BE2C (cell line): Measurements from ENCODE around the genes LINGO1 and ACSBG1.

GRCh38 chr15:77481573-77482234, 61.0 kb downstream of the HMG20A start:
- RRBS = no CpG with 5 or more reads among the region's 2 CpGs

DNA sequence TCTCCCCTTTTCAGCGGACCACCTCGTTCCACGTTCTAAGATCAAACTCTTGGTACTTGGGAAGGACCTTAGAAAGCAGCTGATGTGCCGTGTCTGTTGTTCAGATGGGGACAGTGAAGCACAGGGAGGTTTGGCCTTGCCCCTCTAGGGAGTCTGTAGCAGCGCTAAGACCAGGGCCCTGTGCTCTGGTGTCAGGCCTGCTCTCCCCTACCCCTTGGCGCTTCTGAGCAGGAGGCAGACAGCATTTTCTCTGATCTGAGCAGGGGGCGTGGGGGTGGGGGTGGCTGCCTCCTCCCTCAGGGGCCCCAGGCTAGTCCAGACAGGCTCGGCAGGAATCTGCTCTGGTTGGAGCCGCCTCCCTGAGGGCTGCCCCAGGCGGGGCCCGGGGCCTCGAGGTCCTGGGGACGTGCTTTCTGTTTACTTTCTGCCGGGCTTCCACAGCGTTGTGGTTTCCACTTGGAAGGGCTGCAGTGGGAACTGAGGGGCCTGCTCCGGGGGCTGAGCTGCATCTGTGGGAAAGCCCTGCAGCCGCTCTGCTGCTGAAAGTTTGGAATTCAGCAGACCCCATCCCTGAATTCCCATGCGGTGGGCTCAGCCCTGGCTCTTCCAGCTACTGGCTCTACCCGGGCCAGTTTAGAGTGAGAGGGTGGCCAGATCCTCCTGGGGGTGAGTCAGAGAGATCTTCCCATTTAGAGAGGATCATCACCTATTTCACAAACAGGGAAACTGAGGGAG, 105.5 kb downstream of the LINGO1 start:
- RRBS = 20% methylated on average over 6 of the region's 19 CpGs

- RRBS = 11% methylated on average over 7 of the region's 35 CpGs
Observed at GRCh38 chr15:77542982-77544029, 89.4 kb downstream of the LINGO1 start.

GRCh38 chr15:77632577-77633448, at the start of gene LINGO1:
Gene LINGO1, minus strand, starts transcription at chr15:77632912.
- RRBS = under 1% methylated on average over 38 of the region's 110 CpGs

- RRBS = no CpG with 5 or more reads among the region's 17 CpGs
Observed at GRCh38 chr15:77782025-77782549, 149.4 kb upstream of the LINGO1 start.

GRCh38 chr15:77943904-77944811, 133.4 kb downstream of the TBC1D2B start:
- RRBS = 37% methylated on average over 6 of the region's 46 CpGs

GRCh38 chr15:78023307-78023918, 54.1 kb downstream of the TBC1D2B start:
- RRBS = no CpG with 5 or more reads among the region's 4 CpGs

- RRBS = no CpG with 5 or more reads among the region's 6 CpGs
Observed at GRCh38 chr15:78066002-78066753, 11.3 kb downstream of the TBC1D2B start.

DNA sequence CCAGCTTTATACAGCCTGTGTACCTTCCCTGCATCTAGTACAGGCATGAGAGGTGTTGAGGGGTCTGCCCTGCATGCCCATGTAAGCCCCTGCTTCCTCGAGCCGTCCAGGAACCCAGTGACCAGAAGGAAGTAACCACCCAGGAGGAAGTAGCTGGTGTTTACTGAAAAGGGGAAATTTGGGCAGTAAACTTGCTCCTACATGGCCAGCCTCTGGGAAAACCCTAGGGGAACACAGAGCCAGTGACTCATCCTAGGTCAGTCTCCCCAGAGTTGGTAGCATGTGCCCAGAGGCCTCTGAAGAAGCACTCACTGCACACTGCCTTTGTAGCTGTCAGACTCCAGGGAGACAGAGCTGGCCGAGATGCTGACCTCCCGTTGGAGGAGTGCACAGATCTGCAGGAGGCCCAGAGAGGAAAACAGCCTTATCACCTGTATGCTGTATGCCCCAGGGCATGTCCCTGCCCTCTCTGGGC, 4.9 kb upstream of the TBC1D2B start:
- RRBS = no CpG with 5 or more reads among the region's 4 CpGs

DNA sequence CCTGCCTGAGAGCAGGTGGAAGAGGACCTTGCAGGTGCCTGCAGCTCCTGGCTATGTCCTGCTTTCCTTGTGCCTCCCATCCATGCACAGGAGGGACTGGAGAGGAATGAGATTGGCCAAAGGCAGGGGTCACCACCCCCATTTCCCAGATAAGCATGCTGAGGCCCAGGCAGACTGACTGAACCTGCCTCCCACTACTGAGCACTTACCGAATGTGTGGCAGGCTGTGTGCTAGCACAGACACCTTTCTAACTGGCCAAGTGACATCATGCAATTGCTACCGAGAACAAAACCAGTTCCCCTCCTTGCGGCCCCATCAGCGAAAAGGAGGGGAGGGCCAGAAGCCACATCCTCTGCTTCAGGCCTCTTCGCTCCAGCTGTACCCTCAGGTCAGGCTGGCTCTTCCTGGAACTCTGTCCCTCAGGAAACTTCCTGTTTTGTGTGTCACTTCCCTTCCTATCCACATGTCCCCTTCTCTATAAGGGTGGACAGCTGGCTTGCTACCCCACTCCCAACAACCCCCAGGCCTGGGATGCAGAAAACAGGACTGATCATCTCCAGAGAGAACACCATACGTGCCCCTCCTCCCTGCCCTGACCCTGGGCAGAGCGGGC, 11.4 kb downstream of the SH2D7 start:
- RRBS = no CpG with 5 or more reads among the region's 7 CpGs

DNA sequence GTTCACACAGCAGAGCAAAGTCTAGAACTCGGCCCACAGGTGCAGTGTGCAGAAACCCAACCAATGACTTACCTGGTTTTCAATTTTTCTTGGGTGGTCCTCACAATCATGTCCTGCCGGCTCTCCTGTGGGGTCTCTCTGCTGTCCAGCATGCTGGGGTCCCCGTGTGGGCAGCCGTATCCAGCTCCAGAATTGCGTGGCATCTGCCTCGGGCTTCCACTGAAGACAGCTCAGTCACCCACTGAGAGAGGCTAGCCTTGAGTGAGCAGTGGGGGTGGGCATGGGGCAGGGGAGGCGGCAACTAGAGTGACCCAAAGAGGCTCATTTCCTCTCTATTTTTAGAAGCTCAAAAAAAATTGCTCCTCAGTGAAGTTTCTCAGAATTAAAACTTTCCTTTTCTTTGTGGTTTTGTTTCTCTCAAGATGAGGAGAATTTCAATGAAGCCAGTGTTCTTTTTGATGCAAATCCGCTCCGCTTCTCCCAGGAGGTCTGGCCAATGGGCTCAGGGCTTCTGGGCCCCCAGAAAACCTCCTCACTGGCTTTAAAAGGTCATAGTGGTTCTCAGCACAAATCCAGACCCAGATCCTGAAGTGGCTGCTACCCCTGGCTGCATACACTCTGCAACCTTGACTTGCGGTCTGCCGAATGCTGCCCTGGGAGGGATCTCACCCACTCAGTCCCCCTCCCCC, at the start of gene ACSBG1:
ACSBG1 (minus strand) TSS at position 267 of the 689 bp plus-strand sequence.
- RRBS = no CpG with 5 or more reads among the region's 11 CpGs

DNA sequence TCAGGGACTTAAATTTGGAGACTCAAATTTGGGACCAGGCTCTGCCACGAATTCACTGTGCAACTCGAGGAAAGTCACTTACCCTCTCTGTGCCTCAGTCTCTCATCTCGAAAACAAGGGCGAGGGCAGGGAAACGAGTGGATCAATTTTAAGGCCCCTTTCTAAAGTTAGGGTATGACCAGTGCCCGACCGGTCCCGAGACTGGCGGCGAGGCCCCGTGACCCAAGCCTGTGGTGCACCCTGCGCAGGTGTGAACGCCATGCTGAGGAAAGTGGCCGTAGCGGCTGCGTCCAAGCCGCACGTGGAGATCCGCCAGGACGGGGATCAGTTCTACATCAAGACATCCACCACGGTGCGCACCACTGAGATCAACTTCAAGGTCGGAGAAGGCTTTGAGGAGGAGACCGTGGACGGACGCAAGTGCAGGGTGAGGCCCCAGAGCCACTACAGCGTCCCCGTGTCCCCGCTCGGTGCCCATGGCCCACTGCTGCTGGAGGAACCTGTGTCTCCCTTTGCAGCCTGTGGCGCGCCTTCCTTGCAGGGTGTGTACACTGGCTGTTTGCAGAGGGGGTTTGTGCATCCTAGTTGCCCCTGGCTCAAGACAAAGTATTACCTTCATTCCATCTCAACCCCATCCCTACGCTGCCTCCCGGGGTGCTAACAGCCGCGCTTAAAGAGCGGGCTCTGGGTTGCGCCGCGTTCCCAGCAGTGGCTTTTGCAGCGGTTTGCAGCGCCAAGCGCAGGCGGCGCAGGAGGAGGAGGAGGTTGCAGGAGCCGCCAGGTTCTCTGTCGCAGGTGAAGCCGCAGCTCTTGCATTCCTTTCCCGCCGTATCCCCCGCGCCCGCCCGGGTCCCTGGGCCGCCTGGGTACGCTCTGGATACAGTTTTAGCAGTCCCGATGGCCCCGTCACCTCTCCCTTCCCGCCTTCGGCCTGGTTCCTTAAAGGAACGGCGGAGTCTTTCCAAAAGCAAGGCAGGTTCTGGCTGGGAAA, 937 bp downstream of the CRABP1 start:
- RRBS = no CpG with 5 or more reads among the region's 62 CpGs

DNA sequence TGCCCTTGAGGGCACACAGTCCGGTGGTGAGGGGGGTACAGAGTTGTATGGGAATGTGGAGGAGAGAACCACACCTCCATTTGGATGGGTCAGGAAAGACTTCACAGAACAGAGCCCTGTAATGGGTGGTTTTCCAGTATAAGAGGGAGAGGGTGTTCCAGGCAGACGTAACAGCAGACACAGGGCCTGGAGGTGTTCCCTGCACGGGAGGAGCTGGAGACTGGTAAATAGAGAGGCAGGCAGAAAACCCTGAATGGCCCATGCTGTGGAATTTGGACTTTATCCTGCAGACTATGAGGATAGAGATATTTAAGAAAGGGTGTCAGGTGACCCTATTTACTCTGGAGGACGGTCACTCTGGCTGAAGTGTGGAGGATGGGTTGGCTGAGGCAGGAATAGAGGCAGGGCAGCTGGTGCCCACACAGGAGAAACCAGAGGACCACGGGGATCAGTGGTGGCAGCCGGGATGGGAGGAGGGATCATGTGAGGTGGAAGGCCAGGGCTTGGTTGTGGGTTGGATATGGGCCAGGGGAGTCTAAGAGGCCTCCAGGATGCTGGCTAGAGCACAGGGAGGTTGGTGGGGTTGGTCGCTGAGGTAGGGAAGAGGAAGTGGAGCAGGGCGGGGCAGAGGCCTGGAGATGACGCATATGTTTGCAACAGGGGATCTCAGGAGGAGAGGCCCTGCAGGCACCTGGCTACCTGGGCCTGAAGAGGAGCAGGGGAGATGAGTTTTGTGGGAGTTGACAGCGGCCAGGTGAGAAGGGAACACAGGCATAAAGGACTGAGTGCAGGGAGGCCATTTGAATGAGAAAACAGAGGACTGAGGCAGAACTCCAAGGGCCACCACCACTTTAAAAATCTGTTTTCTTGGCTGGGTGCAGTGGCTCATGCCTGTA, 34.7 kb downstream of the CRABP1 start:
- RRBS = no CpG with 5 or more reads among the region's 10 CpGs

- RRBS = no CpG with 5 or more reads among the region's 11 CpGs
Observed at GRCh38 chr15:78454728-78455427, 16.9 kb downstream of the IREB2 start.

- RRBS = no CpG with 5 or more reads among the region's 4 CpGs
Observed at GRCh38 chr15:78541182-78541479, 887 bp downstream of the PSMA4 start.

DNA sequence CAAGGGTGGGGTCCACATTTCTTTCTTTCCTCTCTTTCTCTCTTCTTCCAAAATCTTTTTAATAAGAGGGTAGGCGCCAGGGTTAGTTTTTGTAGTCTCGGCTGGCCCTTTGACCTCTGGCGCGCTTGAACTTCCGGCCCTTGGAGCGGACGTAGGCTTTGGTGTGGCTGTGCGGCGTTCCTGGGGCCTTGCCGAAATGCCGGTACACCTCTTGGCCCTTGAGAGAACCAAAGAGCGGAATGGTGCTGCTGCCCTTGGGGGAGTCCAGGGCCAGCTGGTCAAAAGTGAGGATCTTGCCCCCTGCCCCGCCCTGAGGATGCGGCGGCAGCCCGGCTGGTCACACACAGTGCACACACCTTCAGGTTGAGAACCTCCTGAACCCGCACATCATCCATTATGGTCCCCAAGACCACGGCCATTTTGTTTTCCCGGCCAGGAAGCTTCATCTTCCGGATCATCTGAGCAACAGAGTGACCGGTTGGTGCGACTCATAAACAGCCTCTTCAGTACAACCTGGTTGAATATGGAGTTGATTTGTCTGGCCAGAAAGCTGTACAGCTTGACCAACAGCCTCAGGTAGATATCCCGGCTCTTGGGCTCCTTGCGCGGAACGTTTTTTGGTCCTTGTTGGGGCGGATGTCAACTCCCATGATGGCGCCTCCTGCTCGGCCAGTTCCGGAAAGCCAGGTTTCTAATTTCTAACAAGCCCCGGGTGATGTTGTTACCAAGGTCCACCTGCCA, 20.1 kb upstream of the CHRNB4 start:
- RRBS = 96% methylated on average over 8 of the region's 31 CpGs

DNA sequence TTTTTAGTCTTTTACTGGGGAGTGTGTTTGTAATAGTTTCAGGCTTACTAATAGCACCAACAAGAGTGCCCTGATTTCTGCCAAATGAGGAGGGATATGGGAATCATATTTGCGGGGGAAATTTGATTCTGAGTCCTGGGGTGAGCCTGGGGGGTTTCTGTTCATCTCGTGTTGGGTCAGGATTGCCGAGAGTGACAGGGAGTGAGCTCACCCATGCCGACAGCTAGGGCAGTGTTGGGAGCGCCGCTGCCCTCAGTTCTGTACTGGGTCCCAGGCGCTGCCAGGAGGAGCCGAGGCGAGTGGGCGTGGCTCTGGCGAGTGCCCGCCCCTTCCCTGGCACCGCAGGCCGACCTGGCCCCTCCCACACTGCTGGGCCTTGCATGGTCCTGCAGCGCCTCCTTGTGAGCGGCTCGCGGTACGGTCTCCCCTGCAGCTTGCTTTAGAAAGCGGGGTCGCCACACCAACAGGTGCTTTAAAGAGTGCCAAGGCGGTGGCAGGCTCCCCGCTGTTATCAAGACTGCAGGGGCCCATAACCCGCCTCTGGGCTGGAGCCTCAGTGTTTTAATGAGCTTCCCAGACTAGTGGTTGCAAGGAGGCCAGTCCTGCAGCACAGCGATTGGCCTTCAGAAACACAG, 60.3 kb downstream of the ADAMTS7 start:
- RRBS = no CpG with 5 or more reads among the region's 25 CpGs

GRCh38 chr15:78874814-78875721, 2.4 kb downstream of the MORF4L1 start:
- RRBS = no CpG with 5 or more reads among the region's 23 CpGs

GRCh38 chr15:78921689-78922701, 22.9 kb downstream of the CTSH start:
- RRBS = no CpG with 5 or more reads among the region's 28 CpGs

DNA sequence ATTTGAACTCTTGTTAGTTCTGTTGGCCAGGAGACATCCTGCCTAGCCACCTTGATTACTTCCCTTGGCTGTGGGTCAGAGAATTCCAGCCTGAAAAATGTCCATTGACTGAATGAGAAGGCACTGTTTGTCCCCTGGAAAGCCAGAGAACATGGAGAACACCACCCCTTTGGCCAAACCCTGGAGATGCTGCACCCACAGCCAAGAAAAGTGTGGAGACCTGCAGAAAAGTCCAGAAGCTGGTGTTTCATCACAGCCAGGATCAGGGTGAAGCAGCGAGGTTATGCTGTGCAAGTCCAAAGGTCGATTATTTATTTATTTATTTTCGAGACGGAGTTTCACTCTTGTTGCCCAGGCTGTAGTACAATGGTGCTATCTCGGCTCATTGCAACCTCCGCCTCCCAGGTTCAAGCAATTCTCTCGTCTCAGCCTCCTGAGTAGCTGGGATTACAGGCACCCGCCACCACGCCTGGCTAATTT, 5.4 kb upstream of the CTSH start:
- RRBS = no CpG with 5 or more reads among the region's 9 CpGs